Fallopian tube (tissue), 1 donor: ENCODE results near the genes SMIM2 and GPALPP1.

DNA sequence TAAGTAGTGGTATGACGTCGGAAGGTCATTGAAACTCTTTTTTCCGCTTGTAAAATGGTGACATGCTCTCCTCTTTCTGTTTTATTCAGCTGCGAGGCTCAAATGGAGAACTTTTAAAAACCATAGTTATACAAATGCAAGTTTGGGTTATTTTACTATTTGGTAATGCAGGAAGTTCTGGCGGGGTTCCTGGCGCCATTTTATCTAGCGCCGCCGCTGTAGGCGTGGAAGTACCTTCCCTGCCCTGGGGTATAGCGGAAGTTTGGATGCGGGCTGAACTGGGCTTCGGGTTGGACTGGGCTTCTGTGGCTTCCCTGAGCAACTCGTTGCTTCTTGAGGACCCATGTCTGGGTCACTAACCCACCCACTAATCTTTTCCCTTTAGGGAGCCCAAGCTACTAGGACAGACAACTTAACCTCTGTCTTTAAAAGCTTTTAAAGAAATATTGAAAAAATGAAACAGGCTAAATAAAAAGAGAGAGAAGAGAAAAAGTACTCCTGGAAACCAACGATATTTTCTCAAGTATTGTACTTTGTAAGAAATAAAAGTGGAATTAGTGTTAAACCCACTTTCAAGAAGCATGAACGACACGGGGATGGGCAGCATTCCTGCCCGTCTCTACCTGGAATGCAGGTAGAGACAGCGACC, 35.0 kb downstream of the DGKH start:
- PRO-cap, result no peak

DNA sequence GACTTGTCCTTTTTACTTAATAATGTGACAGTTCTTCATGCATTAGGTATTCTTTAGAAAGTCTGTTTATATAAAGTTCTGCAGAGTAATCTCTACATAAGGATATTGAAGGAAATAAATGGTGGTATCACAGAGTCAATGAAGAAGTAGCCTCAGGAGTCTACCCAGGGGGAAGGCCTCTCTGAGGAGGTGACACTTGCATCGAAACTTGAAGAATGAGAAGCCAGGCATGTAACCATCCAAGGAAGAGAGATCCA, 22.9 kb downstream of the AKAP11 start:
- PRO-cap, result no peak

DNA sequence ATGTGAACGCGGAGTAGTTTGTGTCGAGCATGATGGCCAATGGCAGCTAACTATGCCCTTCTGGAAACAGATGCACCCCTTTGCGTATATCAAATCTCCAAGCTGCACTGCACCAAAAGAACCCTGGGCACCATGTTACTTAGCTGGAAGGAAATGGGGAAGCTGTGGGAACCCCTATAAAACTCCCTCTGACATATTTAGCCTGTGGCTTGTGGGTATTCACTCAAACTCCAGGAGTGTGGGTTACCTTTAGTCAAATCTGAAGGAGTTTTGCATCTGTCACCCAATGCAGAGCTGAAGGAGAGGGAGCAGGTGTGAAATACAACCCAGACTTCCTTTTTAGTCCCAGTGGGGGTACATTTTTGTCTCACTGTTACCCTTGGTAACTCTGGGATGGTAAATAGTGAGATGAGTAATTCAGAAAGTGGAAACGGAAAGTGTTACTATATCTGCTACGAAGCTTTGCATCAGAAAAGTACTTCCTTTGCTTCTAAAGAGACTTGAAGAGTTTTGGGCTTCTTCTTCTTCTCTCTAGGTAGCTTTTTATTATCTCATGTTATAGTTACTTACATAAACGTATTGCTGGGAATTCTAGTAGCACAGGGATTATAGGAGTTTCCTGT, 105.7 kb downstream of the AKAP11 start:
- PRO-cap, result no peak

GRCh38 chr13:42524588-42525673, 49.0 kb upstream of the TNFSF11 start:
- PRO-cap, result no peak

DNA sequence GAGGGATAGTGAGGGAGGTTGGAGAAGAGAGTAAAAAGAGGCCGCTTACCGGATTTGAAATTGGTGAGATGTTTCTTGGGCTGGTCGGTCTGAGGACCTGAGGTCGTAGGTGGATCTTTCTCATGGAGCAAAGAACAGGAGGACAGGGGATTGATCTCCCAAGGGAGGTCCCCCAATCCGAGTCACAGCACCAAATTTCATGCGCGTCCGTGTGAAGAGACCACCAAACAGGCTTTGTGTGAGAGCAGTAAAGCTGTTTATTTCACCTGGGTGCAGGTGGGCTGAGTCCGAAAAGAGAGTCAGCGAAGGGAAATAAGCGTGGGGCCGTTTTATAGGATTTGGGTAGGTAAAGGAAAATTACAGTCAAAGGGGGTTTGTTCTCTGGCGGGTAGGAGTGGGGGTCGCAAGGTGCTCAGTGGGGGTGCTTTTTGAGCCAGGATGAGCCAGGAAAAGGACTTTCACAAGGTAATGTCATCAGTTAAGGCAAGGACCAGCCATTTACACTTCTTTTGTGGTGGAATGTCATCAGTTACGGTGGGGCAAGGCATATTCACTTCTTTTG, 91.2 kb downstream of the FAM216B start:
- PRO-cap, result no peak

GRCh38 chr13:43054583-43055822, 31.6 kb downstream of the DNAJC15 start:
- PRO-cap, result unidirectional peak, plus-strand start at chr13:43055412

- PRO-cap, result no peak
These were observed 178.0 kb downstream of the ENOX1 start for GRCh38 chr13:43608769-43609140.

DNA sequence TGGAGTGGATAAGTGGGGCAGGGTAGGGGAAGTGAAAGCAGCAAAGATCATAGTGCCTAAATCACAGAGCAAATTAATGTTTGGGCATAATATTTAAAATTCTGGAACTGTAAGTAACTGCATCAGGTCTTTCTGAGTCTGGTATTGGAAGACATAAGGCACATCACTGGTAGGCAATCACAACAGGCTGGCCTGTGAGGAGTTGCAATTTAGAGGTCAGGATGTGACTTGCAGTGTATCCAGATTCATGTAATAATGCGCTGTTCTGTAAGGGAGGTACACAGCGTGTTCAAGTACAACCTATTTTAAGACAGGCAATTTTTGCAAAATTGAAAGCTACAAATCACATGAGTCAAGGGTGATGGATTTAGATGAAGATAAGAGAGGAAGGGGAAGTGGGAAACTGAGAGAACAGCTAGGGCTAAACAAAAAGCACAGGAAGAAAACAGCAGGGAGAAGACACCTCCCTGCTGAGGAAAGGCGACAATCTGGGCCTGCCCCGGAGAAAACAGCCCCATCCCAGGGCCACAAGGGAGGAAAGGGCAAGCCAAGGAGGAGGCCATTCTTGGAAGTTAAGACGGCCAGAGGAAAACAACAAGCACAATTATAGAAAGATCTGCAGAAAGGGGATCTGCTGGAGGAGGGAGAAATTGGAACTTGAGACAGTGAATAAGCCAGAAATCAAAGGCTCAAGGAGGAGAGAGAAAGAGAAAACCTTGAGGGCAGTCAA, 138.2 kb downstream of the LACC1 start:
- PRO-cap, result no peak

DNA sequence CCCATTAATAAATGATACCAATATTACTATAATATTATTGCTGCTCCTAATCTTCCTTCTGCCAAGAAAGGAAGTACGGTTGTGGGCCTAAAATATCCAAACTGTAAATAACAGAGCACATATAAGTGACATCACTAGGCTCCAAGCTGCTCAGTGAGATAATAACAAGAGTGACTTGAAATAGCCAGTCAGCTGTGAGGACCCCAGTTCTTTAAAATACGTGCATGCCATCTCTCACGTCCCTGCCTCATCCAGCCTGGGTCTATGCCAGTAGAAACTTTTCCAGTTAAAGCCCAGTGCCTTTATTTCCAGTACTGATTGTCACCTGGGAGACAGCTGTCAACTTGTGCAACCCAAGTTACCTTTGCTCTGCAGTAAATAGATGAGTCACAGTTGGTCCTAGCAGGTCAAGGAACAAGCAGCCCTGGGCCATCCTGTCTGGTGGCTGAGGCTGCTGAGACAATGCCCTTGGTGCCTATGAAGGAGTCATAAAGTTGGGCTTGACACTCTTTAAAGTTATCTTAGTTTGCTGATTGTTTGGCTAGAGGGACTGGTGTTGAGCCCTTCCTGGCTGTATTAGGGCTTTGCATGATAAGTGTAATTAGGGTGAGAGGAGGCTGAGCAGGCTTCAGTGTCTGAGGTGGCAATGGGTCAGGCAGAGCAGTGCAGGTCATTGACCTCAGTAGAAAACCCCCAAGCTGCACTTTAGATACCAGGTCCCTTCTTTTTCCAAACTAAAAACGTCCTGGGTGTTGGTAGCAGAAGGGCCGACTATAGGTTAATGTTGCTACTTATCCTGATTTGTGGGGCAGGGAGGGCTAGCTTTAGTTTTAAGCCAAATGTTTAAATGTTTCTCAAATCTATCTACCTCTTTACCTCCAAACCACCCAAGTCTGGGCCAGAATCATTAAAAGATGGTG, 52.6 kb downstream of the SMIM2 start:
- PRO-cap, result unidirectional peak, plus-strand start at position 392 of the sequence

DNA sequence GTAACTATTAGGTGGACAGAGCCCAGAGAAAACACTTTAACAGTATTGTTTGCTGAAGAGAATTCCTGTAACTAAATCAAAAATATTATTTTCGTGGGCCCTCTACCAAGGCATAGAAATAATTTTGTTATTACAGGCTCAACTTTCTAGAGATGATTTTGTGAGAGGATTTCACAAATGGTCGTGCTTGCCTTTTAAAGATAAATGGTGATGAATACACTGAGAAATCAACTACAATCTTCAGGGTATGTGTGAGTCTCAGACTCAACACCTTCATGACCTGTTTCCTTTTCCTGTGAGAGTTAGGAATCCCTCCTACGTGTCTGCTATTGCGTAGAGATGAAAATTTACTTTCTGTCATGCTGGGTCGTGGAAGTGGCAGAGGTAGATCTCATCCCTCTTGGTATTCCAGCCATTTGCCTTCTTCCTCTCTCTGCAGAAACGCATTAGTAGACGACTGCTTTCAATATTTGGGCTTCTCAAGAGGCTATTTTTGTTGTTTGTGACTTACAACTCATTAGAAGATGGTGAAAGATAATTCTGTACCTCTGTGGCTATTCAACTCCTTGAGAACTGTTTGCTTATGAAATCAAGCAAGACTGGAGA, 48.4 kb downstream of the SMIM2 start:
- PRO-cap, result no peak

GRCh38 chr13:44160500-44161295, at the start of gene SMIM2:
Gene SMIM2, minus strand, starts transcription at chr13:44161257.
- PRO-cap, result no peak

DNA sequence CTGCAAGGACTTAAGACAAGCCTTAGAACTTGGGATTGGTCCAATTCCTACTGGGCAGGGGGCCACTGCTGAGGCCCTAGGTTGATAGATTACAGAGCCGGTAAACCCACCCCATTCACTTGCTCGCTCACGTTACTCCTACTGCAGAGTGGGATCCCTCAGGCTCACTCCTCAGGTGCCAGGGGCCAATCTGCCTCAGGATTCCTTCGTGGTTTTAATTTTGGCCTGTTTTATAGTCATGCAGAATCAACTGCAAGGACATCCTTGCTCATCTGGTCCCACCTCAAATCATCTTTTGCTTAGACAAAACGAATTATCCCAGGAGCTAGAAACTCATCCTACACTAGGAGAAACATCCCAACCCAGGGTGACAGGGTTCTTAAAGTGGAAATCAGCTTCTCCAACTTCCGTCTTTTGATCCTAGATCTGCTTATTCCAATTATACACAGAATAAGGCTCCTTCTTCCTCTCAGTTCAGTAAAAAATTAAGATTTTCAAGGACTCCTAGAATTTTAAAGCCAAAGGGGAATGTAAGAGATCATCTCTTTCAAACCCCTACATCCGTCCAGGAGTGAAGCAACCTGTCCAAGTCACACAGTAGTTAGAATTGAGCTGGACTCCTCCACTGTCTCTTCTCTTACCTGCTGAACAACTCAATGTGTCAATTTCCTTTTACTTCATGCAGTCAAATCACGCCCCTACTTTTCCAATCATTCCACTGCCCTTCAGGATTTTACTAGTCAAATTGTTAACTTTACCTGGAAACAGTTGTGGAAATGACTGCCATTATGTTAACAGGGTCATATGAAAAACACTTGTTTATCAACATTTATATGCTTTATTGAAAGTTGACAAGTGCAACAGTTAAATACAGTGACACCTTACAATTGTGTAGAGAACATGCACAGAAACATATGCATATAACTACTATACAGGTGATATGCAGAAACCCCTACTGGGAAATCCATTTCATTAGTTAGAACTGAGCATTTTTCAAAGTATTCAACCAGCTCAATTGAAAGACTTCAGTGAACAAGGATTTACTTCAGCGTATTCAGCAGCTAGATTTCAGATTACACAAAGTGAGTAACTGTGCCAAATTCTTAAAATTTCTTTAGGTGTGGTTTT, 59.4 kb downstream of the SERP2 start:
- PRO-cap, result no peak

- PRO-cap, result unidirectional peak, minus-strand start at chr13:44474305
These were observed 100.4 kb downstream of the SERP2 start for GRCh38 chr13:44474050-44474402.

DNA sequence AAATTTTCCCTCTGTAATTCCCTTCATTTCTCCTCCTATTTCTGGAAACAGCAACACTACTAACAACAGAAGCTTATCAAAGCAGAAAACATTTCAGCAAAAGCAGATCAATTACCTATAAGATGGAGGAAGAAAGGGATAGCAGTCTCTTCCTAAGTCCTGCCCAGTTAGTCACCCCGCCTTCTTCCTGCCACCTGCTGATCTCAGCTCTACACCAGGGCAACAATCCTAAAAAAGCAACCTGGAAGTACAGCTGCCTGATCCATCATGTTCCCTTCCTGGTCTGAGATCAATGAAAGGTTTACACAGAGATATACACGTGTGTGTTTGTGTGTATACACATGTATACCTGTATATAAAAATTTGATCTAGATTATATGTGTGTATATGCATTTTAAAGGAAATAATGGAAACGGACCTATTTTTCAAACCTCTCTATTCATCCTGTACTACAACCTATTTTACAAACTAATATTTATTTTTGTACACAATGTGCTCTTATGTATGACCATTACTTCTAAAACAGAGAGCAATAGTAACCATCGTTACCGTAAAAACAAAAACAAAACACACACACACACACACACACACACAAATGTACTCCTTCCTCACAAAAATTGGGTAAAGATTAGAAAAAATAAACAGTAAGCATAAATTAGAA, 59.2 kb downstream of the TSC22D1 start:
- PRO-cap, result no peak

- PRO-cap, result no peak
These were observed 3.1 kb downstream of the TSC22D1 start for GRCh38 chr13:44572941-44573498.

DNA sequence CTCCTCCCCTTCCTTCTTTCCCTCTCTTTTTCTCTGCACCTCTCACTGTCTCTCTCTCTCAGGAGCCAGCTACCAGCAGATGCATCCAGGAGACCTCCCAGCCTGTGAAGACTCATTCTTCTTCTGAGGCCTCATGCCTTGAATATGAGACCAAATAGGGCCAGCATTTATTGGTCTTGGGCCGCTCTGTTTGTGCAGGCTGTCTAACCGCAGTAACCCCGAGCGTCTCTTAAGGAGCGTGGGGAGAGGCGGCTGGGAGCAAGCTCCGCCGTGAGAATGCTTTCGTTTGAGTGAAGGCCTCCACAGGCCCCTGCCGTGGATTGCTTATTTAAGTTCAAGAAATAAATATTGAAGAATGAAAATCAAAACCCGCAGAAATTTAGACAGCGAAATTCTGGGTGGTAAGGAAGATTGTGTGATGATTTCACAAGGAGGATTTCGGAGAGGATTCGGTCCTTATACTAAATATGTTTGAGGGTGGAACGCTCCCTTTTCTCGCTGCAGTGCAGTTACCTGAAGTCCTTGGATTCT, 166.9 kb downstream of the NUFIP1 start:
- PRO-cap, result no peak

DNA sequence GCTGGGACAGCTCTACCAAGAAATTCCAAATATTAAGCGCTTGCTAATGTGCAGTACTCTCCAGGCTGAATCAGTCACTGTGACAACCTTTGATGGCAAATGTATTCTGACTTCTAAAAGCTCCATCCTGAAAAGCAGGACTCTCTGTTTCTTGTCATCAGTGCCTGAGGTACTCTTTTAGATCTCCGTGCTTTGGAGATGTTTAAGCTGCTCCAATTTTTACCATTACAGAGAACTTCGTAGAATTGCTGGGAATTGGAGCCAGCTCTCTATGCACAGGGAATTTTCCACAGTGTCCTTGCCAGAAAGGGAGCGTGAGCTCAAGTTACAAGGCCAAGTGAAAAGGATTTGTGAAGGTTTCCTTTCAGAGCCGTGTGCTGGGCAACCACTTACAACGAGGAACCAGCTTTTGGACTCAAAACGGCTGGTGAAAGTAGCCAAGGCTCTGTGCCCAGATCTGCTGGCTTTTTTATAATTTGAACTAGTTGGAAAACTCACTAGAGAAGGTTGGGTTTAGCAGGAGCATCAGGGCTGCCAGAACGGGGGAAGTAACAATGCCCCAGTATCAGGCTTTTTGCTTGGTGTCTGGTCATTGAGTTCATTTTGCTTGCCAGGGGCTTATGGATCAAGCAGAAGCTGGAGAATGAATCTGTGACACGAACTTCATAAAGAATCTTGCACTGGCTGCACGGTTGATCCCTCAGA, 82.5 kb downstream of the NUFIP1 start:
- PRO-cap, result unidirectional peak, plus-strand start at position 418 of the sequence

- PRO-cap, result no peak
These were observed 56.5 kb downstream of the NUFIP1 start for GRCh38 chr13:44932619-44933361.

GRCh38 chr13:44989066-44989963, at the start of gene GPALPP1:
Gene GPALPP1, plus strand, starts transcription at chr13:44989538.
- PRO-cap, result bidirectional peak, plus-strand start at chr13:44989576, minus-strand start at chr13:44989471

DNA sequence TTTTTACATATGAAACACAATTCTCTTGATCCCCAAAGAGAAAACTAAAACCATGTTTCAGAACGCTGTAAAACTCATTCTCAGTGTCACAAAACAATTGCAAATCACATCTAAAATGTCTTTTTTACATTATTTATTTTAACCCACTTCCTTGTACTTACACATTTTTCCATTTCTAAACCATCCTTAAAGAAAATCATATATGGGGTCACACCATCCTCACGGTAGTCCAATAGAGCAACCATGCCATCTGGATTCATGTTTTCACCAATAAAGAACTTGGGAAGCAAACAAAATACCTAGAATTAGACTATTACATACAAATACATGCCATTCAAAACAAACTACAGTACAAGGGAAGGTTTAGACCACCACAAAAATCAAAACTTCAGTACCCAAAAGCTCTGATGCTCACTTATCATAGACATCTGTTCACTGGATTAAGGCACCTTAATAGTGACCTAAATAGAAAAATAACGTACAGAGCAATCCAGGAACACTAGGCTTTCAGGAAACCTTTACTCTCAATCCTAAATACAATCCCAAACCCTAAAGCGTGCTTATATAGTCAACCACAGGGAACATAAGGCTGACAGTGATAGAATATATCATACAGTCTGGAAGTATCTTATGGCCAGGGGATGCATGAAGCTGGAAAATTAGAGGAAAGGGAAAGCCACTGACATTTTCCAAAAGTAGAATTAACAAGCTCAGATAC, 2.3 kb downstream of the TPT1 start:
- PRO-cap, result no peak